Bronchus (tissue), 1 donor: ENCODE results near the gene TSPAN32.

GRCh38 chr11:1746392-1747078 is 3.9 kb downstream of the IFITM10 start:
- PRO-cap: no peak

DNA sequence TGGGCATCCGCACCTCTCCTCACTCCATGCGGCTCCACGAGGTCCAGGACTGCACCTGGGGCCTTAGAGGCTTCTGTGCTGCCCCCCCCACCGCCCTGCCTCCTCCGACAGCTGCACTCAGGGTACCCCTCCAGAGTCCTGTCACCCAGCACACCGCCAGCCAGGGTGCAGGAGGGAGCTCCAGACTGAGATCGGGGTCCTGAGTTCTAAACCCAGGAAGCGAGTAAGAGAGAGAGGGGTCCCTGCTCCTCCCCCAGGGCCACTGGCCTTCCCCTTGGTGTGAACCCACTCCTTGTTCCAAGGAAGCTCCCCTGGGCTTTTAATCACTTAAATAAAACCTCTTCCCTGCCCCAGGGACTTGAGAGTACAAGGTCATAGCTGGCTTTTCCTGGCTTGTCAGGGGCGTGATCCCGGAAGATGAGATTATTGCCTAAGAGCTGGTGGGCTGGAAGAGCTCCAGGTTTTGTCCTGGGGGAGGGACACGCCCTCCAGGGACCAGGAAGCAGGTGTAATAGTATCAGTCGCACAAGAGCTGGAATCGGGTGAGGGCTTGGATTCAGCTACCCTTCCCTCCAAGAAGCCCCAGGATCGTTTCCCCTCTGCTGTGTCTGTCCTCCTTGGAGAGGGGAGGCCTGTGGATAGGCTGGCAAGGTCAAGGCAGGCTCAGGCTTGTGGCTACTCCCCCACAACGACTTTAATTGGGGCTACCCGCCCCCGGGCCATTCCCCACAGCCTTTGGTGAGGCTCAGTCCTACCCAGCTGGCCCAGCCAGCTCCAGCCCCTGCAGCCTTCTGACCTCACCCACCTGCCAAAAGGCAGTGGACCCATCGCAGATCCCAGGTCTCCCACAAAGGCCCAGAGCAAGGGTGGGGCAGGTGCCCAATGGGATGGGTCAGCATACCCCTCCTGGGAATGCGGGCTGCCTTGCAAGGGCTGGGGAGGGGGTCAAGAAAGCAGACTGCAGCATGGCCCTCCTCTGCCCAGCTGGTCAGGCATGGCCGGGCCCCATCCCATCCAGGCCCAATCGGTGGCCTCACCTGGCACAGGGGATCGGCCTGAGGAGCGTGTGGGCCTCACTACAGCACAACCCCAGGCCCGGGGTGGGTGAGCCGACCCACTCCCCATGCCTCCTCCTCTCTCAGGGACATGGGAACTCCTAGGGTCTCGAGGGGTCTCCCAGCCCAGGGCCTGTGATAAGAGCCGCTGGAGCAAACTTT is 1.2 kb downstream of the CTSD start:
- PRO-cap: bidirectional peak, plus-strand start at position 528 of the sequence, minus-strand start at position 321 of the sequence

DNA sequence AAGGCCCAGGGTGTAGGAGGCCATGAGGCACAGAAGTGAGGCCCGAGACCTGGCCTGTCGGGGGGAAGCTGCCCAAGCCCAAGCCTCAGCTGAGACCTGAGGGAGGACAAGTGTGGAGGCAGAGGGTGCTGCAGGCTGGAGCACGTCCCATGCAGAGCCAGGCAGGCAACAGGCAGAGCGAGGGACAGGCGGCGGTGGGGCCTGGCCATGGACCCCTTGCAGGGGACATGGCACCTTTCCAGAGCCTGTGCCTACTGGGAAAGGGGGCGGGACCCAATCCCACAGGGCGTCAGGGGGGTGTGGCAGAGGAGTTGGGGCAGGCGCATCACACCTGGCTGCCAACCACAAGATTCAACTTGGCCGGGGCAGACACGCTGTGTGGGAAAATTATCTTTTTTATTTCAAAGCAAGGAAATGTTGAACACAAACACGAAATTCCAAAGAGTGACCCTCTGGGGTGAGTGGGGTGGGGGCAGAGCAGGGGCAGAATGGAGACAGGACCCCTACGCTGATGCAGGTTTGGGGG is 4.4 kb downstream of the TNNI2 start:
- PRO-cap: no peak

- PRO-cap: unidirectional peak, minus-strand start at chr11:1855160
These were observed 2.0 kb downstream of the LSP1 start for GRCh38 chr11:1854615-1855649.

- PRO-cap: no peak
These were observed 8.5 kb downstream of the LSP1 start for GRCh38 chr11:1861429-1861708.

GRCh38 chr11:1868351-1869314 is 15.7 kb downstream of the LSP1 start:
- PRO-cap: no peak

DNA sequence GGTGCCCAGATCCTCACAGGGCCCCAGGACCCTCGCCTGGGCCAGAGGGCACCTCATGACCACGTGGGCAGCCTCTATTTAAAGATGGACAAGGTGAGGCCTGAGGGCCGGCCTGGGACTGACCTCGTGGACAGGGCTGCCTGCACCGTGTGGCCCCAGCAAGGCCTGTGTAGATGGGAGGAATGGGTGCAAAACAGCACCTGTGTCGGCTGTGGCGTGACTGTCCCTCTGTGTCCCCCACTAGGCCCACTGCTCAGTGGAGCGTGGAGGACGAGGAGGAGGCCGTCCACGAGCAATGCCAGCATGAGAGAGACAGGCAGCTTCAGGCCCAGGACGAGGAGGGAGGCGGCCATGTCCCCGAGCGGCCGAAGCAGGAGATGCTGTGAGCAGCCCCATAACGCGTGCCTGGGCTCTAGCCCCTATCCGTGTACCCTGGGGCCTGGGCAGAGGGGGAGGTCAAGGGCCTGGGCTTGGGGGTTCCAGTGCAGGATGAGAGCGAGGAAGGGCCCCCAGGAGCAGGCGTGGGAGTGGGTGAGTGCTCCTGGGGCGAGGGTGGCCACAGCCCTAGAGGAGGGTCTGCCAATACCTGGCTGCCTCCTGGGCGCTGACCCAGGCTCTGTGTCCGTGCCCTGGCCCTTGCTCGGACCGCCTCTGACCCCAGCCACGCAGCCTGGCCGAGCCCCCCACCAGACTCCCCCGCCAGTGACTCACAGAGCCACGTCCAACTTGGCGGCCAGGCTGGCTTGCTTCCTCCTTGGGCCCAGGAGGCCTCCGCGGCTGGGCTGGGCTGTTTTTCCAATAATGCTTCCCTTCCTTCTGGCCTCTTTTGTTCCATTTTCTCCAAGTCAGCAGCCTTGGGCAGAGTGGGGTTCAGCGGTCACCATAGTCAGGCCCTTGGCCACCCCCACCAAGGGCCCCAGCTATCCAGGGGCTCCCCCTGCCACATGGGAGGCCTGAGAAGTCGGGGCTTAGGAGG is 11.6 kb downstream of the PRR33 start:
- PRO-cap: no peak

DNA sequence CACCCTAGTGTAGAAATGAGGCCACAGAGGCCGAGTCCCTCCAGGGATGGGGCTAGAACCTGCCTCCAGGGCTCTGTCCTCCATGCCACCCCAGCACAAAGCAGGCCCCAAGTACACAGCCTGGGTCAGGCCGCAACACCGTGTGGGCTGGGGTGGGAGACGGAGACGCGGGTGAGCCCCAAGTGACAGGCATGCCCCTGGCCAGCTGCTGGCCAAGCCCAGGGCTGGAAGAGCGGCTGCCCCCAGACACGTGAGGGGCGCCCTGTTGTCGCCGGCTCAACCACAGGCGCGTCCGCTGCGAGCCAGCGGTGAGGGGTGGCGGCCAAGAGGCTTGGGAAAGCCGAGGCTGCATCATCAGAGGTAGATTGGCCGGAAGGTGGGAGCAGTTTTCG is 911 bp downstream of the PRR33 start:
- PRO-cap: no peak

- PRO-cap: no peak
These were observed 1.9 kb upstream of the PRR33 start for GRCh38 chr11:1893290-1894208.

- PRO-cap: no peak
These were observed 2.5 kb upstream of the TNNT3 start for GRCh38 chr11:1916864-1917599.

DNA sequence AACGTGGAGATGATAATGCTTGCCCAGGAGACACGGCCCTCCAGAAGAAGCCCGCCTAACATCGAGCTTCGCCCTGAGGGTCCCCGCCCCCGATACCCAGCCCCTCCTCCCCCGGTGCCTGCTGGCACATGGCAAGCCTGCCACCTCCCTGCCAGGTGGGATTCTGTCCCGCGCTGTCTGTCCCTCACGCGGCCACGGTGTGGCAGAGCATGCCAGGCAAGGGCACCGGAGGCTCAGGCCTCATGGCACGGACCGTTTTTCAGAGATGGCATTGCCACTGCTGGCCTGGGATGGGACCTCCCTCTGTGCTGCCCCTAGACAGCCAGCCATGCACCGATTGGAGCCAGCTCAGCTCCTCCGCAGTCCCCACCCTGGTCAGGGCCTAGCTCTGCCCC is 19.4 kb downstream of the MRPL23 start:
- PRO-cap: no peak

DNA sequence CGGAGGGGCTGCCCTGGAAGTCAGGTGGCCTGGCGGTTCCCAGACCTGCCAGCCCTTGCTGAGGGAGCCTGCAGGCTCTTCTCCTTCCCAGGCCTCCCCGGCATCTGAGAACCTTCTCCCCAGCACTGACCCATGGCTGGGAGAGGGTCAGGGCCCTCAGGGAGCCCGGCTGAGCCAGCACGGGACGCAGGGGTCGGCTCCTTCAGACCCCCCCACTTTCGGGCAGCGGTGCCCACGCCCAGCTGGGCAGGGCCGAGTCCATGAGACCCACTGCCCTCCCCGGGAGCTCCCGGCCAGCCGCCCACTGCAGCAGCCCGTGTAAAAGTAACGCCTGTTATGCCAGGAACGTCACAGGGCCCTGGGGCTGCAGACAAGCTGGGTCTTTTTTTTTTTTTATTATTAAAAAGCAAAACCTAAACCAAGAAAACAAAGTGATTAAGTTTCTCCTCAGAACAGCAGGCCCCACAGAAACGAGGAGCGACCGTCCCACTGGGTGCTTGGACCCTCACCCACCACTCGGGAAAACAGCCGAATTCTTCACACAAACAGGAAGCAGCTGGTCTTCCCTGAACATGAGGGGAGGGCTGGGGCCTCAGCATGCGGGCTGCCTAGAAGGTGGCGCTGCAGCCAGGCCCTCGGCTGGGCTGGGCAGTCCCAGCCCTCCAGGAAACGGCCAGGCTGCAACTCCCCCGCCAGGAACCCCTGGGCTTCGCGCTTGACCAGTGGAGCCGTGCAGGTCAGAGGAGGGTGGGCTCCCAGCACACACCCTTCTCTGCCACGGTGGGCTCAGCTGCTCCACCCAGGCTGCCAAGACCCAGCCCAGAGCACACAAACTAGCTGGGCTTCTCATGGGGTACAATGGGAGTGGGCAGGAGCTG is 29.9 kb downstream of the IGF2 start:
- PRO-cap: no peak

GRCh38 chr11:2130361-2131105 is 8.7 kb downstream of the IGF2 start:
- PRO-cap: no peak

- PRO-cap: no peak
These were observed 1.6 kb downstream of the IGF2 start for GRCh38 chr11:2137584-2138076.

GRCh38 chr11:2138077-2139061 is 820 bp downstream of the IGF2 start:
- PRO-cap: no peak

DNA sequence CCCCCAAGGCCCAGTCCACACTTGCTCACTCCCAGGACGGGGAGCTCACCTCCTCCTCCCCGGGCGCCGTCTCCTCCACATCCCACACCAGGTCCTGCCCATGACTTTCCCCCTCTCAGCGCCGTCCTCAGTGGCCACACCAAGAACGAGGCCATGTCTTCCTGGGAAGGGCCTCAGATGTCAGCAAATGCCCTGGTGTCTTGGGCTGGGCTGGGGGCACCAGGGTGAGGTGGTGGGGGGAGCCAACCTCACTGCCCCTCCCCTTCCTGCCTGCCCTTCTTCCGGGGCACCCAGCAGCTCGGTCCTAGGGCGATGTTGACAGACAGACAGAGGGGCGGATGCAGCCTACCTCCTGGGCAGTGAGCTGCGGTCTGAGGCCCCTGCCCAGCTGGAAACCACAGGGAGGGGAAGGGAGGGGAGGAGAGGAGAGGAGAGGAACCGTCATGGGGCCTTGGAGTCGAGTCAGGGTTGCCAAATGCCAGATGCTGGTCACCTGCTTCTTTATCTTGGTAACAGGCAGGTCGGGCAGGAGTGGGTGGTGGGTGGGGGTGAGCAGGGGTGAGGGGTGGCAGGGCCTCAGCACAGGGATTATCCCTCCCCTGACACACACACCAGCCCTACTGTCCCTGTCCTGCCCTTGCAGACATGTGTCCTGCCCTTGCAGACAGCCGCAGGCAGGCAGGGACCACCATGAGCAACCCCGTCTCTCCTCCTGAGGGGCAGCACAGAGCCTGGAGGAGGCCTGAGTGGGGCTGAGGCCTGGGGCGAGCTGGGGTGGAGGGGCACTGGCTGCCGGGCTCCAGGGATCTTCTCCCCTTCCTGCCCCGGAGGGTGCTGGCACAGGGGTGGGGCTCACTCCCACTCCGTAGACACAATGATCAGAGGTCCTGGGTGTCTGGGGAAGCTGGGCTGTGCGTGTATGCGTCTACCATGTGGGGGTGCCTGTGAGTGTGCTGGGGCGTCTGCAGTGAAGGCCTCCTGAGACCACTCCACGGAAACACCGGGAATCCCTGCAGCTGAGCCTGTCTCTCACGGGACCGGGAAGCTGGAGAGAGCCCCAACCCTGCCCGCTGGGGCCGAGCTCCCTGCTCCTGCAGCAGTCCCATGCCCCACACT is at the start of gene TSPAN32:
TSS of gene TSPAN32 (plus strand) at position 307 of the 1,116 bp plus-strand sequence.
- PRO-cap: bidirectional peak, plus-strand start at position 321 of the sequence, minus-strand start at position 290 of the sequence

DNA sequence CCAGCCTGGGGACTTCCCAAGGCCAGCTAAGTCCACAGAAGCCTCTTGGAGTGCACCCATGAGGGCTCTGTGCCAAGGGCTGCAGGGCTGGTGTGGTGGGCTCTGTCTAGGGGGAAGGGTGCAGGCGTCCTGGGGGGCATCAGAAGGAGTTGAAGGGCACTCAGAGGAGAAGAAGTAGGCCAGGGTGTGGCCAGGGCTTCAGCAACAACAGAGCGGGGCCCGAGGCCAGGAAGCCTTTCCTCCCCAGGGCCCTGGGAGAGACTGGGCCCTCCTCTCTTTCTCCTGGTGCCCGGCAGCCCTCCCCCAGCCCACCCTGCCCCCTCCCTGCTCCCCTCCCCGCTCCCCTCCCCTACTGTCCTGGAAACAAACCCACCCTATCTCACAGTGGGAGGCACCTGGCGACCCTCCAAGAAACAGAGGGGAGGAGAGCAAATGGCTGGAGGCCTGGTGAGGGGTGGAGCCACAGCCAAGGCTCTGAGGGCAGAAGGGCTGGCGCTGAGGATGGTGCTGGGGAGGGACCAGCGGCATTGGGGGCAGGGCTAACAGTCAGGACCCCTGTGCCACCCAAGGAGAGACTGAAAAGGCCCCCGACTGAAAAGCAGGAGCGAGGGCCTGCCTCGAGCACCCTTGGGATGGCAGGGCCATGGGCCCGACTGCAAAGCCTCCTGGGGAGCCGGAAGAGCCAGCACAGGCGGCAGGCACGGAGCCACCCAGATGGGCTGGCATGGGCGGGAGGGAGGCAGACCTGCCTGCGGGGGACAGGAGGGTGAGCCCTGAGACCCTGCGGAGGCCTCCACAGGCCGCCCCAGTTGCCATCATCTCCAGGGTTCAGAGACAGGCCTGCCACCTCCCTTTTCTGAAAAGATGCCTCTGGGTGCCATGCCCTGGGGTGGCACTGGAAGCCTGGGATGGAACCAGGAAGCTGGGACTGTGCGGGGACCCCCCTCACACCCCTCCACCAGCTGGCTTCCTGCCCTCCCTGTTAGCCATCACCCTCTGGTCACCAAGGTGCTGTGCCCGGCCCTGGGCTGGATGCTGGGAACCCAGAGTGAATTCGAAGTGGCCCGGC is 13.4 kb downstream of the TSPAN32 start:
- PRO-cap: bidirectional peak, plus-strand start at position 474 of the sequence, minus-strand start at position 263 of the sequence

- PRO-cap: unidirectional peak, plus-strand start at chr11:2376202; unidirectional peak, plus-strand start at chr11:2376395
These were observed 1.1 kb upstream of the CD81 start for GRCh38 chr11:2375945-2376572.

DNA sequence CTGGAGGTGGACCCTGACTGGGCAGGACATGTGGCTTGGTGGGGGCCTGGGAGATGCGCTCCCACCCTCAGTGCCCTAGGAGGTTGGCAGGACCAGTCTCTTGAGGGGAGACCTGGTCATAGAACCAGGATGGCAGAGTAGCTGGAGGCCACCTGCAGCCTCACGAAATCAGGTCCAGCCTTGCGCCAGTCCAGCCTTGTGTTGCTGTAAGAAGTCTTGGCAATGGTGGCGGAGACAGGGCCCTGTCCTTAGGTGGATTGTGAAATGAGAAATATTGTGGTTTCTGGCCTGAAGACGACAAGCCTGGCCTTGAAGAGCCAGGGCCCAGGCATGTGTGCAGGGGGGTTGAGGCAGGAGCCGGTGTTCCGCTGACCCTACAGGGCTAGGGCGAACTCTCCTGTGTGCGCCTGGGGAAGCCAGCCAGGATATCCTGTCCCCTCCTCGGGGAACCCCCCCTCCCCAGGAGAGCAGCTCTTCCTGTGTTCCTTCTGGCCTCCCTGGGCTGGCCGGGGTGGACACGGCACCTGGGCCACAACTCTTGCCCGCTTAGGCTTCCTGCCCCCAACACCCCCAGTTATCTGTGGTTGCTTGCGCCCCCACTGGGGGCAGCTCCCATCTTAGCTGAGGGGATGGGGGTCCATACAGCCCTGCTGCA is 2.8 kb downstream of the KCNQ1 start:
- PRO-cap: no peak

DNA sequence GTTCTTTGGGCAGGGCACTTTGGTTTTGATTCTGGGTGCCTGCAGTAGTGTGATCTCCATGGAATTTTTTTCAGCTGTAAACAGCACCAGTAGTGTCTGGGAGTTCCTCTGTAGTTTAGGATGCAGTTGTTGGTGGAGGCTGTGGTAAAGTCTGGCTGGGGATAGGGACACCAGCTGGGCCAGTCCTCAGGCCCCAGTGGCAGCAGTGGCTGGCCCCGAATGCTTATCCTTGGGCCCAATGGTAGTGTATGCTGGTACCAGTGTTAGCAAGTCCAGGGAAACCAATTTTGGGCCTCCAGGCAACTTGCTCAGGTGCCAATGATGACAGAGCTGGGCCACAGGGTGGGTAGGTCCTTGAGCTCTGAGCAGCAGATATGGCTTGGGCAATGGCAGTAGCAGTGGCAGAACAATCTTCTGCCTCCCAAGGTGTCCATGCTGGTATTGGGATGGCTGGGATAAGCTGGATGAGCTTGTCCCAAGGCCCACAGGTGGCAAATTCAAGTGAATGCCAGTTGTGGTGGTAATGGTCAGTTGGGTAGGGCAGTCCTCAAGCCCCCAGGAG is 200.0 kb downstream of the KCNQ1 start:
- PRO-cap: no peak